Lung (tissue), 4 donors: ENCODE data around the genes CYCS and SKAP2.

DNA sequence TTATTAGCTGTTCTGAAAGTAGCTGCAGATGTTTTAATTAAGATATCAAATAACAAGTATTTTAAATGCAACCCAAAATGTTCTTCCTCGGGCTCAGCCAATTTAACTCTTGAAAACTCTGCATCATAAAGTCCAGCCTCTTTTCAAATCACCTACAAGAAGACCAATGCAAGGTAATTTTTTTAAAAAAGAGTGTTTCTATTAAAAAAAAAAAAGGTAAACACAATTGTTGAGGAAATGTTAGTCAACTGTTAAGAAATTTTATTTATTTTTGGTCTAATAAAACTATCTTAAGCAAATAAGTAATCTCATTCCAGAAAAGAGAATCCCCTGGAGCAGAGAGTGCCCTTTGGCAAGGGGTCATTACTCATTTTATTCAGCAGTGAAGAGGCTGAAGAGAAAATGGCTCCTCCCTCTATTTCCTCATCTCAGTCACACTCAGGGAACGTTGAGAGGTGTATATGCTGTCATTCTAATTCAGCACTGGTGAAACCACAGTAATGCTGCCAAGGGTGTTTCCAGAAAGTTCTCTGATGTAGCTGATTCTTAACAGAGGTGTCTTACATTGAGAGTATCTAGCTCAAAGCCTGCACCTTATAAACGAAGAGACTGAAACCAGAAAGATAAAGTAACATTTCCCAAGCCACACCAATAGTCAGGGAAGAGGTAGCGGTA, 63.5 kb upstream of the GSDME start:
- PRO-cap = no peak
- RAMPAGE, long total RNA = no peak
- RRBS = no CpG with 5 or more reads among the region's 4 CpGs

DNA sequence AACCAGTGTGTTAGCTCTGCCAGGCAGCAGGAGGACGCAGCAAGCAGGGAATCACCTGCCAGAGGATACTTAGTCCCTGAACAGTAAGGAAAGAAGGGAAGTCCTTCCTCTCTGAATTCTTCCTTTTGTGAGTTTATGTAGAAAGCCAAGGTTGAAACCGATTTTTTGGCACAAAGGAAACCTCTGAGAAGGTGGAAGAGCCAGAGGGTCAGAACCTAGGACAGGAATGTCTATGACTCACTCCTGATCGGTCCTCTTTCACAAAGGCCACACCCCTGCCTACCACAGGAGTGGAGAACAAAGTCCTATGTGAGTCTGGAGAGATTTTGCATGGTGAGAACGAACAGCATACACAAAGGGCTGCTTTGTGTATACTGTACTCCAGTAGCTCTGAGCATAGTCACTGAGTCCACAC, 68.8 kb upstream of the GSDME start:
- PRO-cap = no peak
- RAMPAGE, long total RNA = no peak
- RRBS = no CpG with 5 or more reads among the region's 4 CpGs

DNA sequence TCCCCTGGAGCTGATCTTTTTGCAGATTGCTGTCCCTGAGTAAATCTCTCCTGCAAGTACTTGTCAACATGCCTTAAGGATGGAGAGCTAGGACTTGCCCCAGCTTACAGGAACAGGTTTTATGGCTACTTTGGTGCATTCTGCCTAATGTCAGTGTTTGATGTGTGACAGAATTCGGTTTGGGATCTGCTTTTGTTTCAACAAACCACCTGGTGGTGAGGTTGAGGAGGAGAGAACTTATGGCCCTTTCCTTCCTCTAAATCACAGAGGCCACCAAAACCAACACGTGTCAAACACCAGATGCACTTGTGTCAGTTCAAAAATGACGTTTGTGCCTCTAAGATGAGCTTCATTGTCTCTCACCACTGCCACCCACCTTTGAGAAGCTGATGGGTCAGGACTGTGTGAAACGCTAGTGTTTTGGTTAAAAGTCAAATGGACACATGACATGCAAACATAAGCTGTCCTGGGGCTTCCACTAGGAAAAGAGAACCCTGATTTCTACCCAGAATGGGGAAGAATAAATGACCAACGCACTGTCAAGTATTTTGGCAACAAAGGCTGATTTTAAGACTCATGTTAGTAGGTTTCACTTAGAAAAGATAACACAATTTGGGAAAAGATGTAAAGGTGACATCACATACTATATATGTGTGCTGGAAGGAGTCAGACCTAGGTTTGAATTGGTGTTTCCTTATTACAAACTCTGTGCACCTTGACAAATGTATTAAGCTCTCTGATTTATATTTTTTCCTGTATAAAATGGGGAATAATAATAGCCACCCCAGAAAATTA, 83.8 kb downstream of the OSBPL3 start:
- PRO-cap = no peak
- RAMPAGE, long total RNA = no peak
- RRBS = no CpG with 5 or more reads among the region's 5 CpGs

- PRO-cap = no peak
- RAMPAGE, long total RNA = no peak
- RRBS = no CpG with 5 or more reads among the region's 7 CpGs
Observed at GRCh38 chr7:25069958-25070254, 55.2 kb downstream of the CYCS start.

GRCh38 chr7:25124959-25125986, at the start of gene CYCS:
Gene CYCS, minus strand, starts transcription at chr7:25125260.
- PRO-cap = bidirectional peak, plus-strand start at chr7:25125657, minus-strand start at chr7:25125260
- RAMPAGE, long total RNA = no peak
- RRBS = no CpG with 5 or more reads among the region's 83 CpGs

- PRO-cap = no peak
- RAMPAGE, long total RNA = no peak
- RRBS = no CpG with 5 or more reads among the region's 13 CpGs
Observed at GRCh38 chr7:25849372-25850226, 302.4 kb upstream of the NFE2L3 start.

GRCh38 chr7:25860250-25861025, 291.6 kb upstream of the NFE2L3 start:
- PRO-cap = no peak
- RAMPAGE, long total RNA = no peak
- RRBS = 10% methylated on average over 7 of the region's 32 CpGs

DNA sequence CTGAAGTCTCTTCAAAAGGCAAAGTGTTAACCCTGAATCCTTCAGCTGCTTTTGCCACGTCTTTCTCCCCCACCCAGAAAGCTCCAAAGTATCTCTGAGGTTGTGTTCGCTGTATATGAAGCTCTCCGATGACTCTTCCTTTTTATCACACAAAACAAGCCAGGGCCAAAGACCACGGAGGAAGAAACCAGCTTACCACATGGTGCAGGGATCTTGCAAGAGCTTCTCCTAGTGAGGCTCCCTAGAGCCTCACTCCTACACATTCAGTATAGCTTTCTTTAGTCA, 254.6 kb upstream of the NFE2L3 start:
- PRO-cap = no peak
- RAMPAGE, long total RNA = no peak
- RRBS = no CpG with 5 or more reads among the region's 4 CpGs

- PRO-cap = no peak
- RAMPAGE, long total RNA = no peak
- RRBS = 2% methylated on average over 3 of the region's 40 CpGs
Observed at GRCh38 chr7:25950172-25950897, 201.7 kb upstream of the NFE2L3 start.

DNA sequence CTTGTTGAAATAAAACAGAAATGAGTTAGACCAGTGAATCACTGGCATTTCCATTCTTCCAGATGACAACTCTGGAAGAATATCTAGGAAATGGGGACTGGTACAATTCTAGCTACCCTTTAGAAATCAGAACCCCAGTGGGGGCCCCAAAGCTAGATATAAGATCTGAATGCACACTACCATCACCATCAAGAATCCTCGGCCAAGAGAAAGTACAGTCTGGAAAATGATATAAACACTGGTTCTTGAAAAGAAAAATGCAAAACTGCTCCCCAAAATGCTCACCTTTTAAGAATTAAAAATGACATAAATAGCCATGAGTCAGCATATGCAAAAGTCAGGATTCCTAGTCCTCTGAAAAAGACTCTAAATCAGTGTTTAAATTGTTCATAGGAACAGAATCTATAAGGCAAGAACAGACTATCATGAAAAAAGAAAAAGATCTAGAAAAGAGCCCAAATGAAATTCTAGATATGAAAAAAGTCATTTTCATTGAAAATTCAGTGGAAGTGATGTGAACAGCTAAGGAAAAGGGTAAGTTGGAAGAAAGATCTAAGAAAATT, 19.1 kb downstream of the HNRNPA2B1 start:
- PRO-cap = no peak
- RAMPAGE, long total RNA = no peak
- RRBS = no CpG with 5 or more reads among the region's 1 CpG

DNA sequence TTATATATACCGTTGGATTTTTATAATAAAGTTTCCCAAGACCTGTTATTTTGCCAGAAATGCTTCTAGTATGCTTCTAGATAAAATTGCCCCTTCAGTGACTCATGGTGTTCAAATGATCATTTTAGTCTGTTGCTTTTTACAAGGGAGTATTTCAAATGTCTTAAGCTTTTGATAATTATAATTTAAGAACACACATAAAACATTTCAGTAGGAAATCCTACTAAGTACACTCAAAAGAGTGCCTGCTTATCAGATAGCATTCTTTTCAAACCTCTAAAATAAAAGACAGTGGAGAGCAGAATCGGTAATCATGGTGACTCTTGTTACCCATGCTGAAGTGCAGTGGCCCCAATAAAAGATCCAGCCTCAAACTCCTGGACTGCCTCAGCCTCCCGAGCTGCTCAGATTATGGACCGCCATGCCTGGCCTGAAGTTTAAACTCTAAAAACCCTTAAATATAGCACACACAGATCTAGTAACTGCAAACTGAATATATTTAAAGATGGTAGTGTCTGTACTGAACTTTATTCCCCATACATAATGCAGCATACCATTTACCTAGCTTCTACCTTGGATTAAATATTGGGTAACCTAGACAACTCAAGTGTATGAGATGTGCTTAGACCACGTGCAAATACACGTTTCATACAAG, 13.3 kb downstream of the HNRNPA2B1 start:
- PRO-cap = unidirectional peak, minus-strand start at position 375 of the sequence
- RAMPAGE, long total RNA = no peak
- RRBS = no CpG with 5 or more reads among the region's 6 CpGs

- PRO-cap = unidirectional peak, minus-strand start at chr7:26187839
- RAMPAGE, long total RNA = no peak
- RRBS = no CpG with 5 or more reads among the region's 11 CpGs
Observed at GRCh38 chr7:26187733-26188537, 12.6 kb downstream of the HNRNPA2B1 start.

- PRO-cap = no peak
- RAMPAGE, long total RNA = no peak
- RRBS = no CpG with 5 or more reads among the region's 3 CpGs
Observed at GRCh38 chr7:26191809-26192321, 8.7 kb downstream of the HNRNPA2B1 start.

- PRO-cap = no peak
- RAMPAGE, long total RNA = no peak
- RRBS = no CpG with 5 or more reads among the region's 14 CpGs
Observed at GRCh38 chr7:26305144-26306006, 13.7 kb downstream of the SNX10 start.

DNA sequence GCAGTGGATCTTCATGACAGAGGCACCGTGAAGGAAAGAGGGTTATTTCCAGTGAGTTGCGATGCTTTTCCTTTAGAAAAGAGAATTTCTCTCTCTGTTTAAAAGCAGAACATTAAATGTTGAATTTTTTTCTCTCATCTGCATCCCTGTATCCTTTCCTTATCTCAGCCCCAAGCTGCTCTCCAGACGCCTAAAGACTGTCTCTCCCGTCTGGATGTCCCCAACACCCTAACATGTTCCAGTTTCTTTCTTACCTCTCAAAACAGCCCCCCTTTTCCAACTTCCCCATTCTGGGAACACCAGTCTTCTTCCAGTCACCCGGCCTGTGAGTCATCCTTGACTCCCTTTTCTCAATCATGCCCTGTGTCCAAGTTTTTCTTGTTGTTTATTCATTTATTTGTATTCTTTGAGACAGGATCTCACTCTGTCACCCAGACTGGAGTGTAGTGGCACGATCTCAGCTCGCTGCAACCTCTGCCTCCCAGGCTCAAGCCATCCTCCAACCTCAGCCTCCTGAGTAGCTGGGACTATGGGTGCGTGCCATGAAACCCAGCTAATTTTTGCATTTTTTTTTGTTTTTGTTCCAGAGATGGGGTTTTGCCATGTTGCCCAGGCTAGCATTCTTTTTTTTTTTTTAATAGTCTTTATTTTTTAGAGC, 15.5 kb downstream of the SNX10 start:
- PRO-cap = no peak
- RAMPAGE, long total RNA = no peak
- RRBS = no CpG with 5 or more reads among the region's 8 CpGs

- PRO-cap = bidirectional peak, plus-strand start at chr7:26864872, minus-strand start at chr7:26864590
- RAMPAGE, long total RNA = no peak
- RRBS = 2% methylated on average over 19 of the region's 57 CpGs
Observed at GRCh38 chr7:26863870-26864979, at the start of gene SKAP2. Gene SKAP2, minus strand, starts transcription at chr7:26864590.

- PRO-cap = no peak
- RAMPAGE, long total RNA = no peak
- RRBS = 17% methylated on average over 18 of the region's 58 CpGs
Observed at GRCh38 chr7:27106223-27107241, 4.0 kb upstream of the HOXA2 start.

DNA sequence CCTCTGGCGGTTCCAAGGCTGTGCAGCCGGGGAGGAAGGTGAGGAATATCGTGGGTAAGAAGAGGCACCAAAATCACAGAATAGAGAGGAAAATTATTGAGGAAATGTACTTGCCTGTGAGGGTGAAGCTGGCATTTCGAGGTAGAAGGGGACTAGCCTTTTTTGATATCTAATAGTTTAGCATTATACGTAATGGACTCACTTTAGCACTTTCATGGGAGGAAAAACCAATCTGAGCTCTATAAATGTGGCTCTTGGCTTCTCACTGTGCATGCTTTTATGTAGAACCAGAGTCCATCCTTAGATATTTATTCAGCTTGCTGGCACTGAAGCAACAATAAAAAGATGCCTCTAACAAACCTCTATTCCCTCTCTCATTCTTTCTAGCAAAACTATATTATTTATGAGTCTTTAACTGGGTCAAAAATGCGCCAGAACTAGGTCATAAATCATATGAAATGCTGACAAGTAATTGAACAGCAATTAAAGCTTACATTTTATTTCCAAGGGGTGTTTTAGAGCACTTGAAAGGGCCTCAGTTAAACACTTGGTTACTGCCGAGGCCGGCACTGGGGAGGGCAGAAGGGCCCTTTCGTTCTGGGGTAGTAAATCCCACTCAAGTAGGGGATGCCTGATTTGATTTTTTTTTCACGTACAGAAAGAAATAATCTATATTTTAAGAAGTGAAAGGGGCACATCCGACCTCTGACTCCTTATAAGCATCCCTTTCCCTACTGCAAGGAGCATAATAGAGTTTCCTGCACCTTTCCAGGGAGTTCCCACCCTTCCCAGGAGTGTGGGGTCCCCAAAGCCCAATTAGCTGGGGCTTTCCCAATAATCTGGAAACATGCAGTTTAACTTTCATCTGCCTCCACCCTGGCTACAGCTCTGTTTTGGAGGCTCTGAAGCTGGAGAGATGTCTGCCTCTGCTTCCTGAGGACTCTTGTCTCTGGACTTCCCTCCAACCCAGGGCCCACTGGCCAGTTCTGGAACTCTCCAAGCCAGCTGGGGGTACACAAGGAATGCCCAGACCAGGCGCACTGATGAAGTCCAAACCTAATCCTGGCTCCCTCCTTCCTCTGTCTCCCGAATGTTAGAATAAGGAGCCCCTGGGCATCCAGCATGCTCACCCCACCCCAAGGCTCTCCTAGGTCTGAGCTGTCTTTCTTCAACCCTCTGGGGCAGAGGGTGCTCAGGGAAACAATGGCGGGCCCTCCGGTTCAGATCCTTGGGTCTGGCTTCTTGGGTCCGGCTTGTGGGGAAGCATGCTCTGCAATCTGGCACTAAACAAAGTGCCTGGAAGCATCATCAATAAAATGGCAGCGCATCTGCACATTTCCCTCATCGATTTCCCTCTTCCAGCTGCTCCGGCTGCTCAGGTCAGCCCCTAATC, 13.8 kb downstream of the HOXA4 start:
- PRO-cap = no peak
- RAMPAGE, long total RNA = no peak
- RRBS = 34% methylated on average over 3 of the region's 19 CpGs

DNA sequence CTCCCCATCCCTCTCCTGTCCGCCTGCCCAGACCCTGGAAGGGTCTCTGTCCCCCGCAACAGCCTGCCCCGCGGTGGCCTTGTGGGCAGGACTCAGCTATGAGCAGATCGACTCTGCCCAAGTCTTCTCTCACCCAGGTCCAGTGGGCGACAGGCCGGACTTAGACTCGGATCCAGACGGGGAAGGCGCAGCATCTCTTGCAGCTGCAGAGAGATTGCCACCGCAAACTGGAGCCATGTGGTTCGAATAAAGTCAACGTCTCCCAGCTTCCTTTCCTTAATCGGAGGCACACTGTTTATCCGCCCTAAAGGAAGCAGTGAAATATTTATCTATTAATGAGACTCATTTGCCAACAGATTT, 490 bp upstream of the HOXA7 start:
- PRO-cap = no peak
- RAMPAGE, long total RNA = no peak
- RRBS = no CpG with 5 or more reads among the region's 15 CpGs

- PRO-cap = no peak
- RAMPAGE, long total RNA = no peak
- RRBS = no CpG with 5 or more reads among the region's 8 CpGs
Observed at GRCh38 chr7:27161779-27161958, 3.7 kb downstream of the HOXA9 start.